ENCODE measurements around a stretch of chr6.

GRCh38 chr6:25992301-25993100, 25.1 kb downstream of the H1-1 start:
- PRO-cap = bidirectional peak, plus-strand start at chr6:25992732, minus-strand start at chr6:25992523; bidirectional peak, plus-strand start at chr6:25992975, minus-strand start at chr6:25992941
- RRBS = 3% methylated on average over 8 of the region's 48 CpGs

- PRO-cap = no peak
- RRBS = no CpG with 5 or more reads among the region's 17 CpGs
These were observed 1.2 kb upstream of the H4C2 start for GRCh38 chr6:26027878-26029086.

- PRO-cap = no peak
- RRBS = no CpG with 5 or more reads among the region's 7 CpGs
These were observed 14.8 kb upstream of the H1-2 start for GRCh38 chr6:26070955-26071632.

- PRO-cap = bidirectional peak, plus-strand start at chr6:26103933, minus-strand start at chr6:26103757
- RRBS = no CpG with 5 or more reads among the region's 3 CpGs
These were observed 251 bp upstream of the H4C3 start for GRCh38 chr6:26103552-26103811.

- PRO-cap = no peak
- RRBS = 0% methylated on average over 1 of the region's 12 CpGs
These were observed 1.4 kb downstream of the H2BC5 start for GRCh38 chr6:26159250-26159871.

GRCh38 chr6:26200379-26200748, 1.0 kb downstream of the H2BC7 start:
- PRO-cap = no peak
- RRBS = no CpG with 5 or more reads among the region's 1 CpG

- PRO-cap = no peak
- RRBS = no CpG with 5 or more reads among the region's 24 CpGs
These were observed 992 bp downstream of the H3C6 start for GRCh38 chr6:26225769-26226485.

- PRO-cap = no peak
- RRBS = no CpG with 5 or more reads among the region's 11 CpGs
These were observed 781 bp downstream of the H3C8 start for GRCh38 chr6:26270426-26270837.

- PRO-cap = no peak
- RRBS = no CpG with 5 or more reads among the region's 19 CpGs
These were observed 764 bp downstream of the H4C8 start for GRCh38 chr6:26284539-26285001.

GRCh38 chr6:26299363-26299967, 14.1 kb upstream of the H4C8 start:
- PRO-cap = no peak
- RRBS = no CpG with 5 or more reads among the region's 20 CpGs

DNA sequence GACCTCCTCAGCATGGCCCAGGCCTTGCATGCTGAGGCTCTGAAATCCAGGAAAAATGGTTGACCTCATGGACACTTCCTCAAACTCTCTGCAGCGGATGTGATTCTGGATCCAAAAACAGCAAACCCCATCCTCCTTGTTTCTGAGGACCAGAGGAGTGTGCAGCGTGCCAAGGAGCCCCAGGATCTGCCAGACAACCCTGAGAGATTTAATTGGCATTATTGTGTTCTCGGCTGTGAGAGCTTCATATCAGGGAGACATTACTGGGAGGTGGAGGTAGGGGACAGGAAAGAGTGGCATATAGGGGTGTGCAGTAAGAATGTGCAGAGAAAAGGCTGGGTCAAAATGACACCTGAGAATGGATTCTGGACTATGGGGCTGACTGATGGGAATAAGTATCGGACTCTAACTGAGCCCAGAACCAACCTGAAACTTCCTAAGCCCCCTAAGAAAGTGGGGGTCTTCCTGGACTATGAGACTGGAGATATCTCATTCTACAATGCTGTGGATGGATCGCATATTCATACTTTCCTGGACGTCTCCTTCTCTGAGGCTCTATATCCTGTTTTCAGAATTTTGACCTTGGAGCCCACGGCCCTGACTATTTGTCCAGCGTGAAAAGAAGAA, 11.1 kb downstream of the BTN3A1 start:
- PRO-cap = no peak
- RRBS = no CpG with 5 or more reads among the region's 8 CpGs

DNA sequence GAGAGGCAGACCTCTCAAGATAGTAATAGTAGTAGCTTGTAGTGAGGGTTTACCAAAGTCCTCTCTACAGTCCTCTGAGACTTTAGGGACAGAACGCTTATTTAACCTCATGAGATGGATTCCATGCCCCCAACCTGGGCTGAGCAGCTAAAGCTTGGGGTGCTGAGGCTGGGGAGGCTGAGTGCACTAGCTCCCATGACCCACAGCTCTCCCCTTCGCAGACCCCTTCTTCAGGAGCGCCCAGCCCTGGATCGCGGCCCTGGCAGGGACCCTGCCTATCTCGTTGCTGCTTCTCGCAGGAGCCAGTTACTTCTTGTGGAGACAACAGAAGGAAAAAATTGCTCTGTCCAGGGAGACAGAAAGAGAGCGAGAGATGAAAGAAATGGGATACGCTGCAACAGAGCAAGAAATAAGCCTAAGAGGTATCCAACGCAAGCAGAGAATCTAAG, 7.7 kb downstream of the BTN3A3 start:
- PRO-cap = no peak
- RRBS = no CpG with 5 or more reads among the region's 10 CpGs

DNA sequence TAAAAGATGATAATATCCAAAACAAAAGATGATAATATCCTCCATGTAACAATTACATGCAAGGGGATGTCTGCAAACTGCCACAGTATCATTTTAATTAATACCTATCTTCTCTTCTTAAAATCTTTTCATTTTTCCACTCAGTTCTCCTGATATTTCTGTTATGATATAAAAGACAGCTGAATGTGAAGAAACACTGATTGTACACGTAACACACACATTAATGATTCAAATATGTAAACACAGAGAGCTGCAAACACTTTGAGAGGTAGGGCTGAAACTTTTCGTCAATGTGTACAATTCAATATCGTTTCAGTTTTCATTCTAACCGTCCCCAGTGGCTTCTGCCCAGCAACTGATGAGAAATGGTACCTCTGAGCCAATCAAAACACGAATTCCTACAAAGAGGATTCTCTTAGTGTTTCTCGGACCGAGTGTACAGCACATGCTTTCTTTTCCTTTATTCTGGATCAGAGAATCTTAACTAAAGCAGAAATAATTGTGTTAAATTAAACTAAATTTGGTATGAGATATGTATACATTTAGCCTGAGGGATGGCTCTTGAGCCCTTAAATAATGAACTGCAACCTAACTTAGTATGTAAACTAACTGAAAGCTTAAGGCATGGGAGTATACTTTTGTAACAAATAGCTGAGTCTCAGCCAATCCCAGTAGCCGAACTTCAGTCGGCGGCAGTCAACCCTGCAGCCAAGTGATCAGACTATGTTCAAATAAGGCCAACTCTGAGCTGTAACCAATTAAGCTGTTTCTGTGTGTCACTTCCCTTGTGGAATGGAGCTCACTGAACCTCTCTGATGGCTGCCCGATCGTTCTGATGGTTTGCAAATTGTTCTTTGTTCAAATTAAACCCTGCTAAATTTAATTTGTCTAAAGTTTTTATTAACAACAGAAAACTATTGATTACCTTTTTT, 16.1 kb downstream of the BTN2A1 start:
- PRO-cap = bidirectional peak, plus-strand start at position 418 of the sequence, minus-strand start at position 292 of the sequence; bidirectional peak, plus-strand start at position 786 of the sequence, minus-strand start at position 611 of the sequence
- RRBS = no CpG with 5 or more reads among the region's 12 CpGs

GRCh38 chr6:26521437-26522488, 16.4 kb upstream of the HMGN4 start:
- PRO-cap = bidirectional peak, plus-strand start at chr6:26521729, minus-strand start at chr6:26521804; bidirectional peak, plus-strand start at chr6:26522018, minus-strand start at chr6:26521974
- RRBS = 12% methylated on average over 16 of the region's 81 CpGs

GRCh38 chr6:26550123-26551018, 12.2 kb downstream of the HMGN4 start:
- PRO-cap = no peak
- RRBS = 14% methylated on average over 5 of the region's 43 CpGs

GRCh38 chr6:26553683-26554537, 15.7 kb downstream of the HMGN4 start:
- PRO-cap = unidirectional peak, plus-strand start at chr6:26554115
- RRBS = 0% methylated on average over 1 of the region's 19 CpGs

DNA sequence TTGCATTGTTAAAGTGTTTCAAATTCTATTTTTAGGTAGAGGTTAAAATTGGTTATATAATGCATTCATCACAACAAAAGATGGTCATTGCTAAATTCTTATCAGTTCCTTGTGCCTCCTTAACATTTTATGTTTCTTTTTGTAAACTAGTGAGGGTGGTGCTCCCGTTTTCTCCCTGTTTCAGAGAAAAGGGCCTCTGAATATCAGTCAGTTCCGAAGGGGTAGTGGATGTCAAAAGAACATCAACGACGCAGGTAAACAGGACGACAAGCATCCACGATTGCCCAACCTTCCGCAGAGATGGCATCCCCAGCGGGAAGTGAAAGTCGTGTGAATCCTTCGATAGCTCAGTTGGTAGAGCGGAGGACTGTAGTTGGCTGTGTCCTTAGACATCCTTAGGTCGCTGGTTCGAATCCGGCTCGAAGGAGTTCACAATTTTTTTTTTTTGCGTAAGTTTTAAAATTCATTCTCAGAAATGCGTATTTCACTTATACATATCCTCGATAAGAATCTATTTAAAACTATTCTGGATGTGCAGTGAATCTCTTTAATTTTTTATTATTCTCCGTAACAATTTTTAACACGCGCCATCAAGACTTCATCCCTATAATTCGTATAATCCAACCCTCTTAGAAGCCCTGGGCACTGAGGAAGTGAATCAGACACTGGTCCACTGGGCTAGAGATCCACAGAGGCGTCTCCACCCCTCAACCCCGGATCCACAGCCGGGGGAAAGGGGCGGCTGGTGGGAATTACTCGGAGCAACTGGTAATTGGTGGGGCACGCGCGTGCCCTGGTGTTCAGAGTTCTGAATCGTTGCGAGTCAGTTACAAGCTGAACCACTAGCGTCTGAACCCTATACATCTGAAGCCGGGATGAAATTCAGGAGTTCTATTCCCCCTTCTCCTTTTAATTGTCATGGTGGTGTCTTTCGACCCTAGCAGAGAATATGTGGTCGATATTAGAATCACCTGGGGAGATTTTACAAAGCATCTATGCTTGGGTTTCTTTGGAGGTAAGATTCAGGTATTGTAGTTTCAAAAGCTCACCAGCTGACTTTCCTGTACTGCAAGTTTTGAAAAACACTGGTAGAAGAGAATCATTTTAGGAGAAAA, 27.9 kb upstream of the ABT1 start:
- PRO-cap = no peak
- RRBS = no CpG with 5 or more reads among the region's 36 CpGs

- PRO-cap = no peak
- RRBS = 56% methylated on average over 2 of the region's 21 CpGs
These were observed 82.6 kb downstream of the H2BC11 start for GRCh38 chr6:27049972-27050511.

GRCh38 chr6:27553042-27553948, 80.4 kb upstream of the ZNF184 start:
- PRO-cap = no peak
- RRBS = 11% methylated on average over 3 of the region's 24 CpGs

- PRO-cap = no peak
- RRBS = no CpG with 5 or more reads among the region's 5 CpGs
These were observed 103.0 kb upstream of the ZNF184 start for GRCh38 chr6:27575954-27576244.

Data from kidney (tissue), 2 donors.